ENCODE data around the gene ATP6V0A1.

- PRO-cap, 5 experiments: no peak in any of the 5 experiments
- RAMPAGE, long total RNA, 2 experiments: no peak in any of the 2 experiments
- RRBS: no CpG with 5 or more reads among the region's 2 CpGs
Observed at GRCh38 chr17:42381732-42382242, 6.5 kb downstream of the STAT3 start.

DNA sequence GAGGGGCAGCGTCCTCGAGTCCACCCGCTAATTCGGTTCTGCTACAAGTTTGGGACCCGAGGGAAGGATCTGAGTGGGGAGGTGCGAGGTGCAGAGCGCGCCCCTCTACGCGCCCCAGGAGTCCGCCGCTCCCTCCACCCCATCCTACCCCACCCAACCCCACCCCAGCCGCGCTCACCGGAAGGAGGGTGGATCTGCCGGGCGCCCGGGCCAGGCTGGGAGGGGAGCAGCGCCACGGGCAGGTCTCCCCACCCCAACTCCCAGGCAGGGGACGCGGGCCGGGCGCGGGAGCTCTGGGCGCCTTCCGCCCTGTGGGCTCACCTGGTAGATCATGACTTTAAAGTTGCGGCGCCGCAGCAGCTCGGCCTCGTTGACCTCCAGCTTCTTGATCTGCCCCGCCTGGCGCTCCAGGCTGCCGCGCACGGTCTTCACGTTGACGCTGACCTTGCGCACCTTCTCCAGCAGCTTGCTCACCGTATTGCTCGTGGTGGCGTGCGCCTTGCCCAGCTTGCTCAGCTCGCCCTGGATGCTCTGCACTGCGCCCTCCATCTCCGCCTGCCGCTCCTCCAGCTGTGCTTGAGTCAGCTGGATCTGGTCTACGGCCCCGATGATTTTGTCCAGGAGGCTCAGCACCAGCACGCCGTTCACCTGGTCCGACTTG lies 620 bp downstream of the CAVIN1 start:
- PRO-cap, 5 experiments: no peak in any of the 5 experiments
- RAMPAGE, long total RNA, 2 experiments: no peak in any of the 2 experiments
- RRBS: 5% methylated on average over 6 of the region's 53 CpGs

GRCh38 chr17:42458524-42459064 lies at the start of gene ATP6V0A1:
ATP6V0A1 (plus strand) TSS chr17:42458878.
- PRO-cap, 5 experiments: peak in 5 of 5 experiments; most common plus-strand start chr17:42458878 (in 2); most common minus-strand start chr17:42458773 (in 4)
- RAMPAGE, long total RNA, 2 experiments: start-site peak on the plus strand in 2 of 2 experiments, at chr17:42458877-42458936 at its widest, 361 to 2,500 reads per replicate
- RRBS: 5% methylated on average over 6 of the region's 36 CpGs

DNA sequence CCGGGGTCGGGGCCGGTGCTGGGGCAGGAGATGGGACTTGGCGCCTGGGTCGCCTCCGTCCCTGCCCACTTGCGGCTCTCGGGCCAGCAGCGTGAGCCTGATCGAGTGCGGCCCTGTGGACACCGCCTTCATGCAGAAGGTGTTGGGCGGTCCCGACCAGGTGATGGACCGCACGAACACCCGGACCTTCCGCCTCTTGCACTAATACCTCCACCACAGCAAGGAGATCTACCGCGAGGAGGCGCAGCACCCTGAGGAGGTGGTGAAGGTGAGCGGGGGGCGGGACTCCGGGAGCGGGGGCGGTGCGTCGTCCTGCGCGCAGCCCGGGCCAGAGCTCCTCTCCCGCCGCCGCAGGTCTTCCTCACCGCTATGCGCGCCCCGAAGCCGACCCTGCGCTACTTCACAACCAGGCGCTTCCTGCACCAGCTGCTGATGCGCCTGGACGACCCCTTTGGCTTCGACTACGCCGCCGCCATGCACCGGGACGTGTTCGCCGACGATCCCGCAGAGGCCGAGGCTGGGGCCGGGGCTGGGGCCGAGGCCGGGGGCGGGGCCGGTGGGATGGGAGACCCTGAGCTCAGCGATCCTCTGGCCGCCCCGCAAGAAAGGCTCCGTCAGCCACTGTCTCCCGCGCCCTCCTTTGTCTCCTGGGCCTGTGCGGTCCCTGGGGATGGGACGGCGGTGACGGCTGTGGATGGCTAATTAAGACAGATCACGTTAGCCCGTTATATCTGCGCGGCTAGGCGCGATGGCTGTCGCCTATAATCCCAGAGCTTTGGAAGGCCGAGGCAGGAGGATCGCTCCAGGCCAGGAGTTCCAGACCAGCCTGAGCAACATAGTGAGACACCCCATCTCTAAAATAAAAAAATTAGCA lies 4.4 kb upstream of the HSD17B1 start:
- PRO-cap, 5 experiments: peak in 4 of 5 experiments; most common plus-strand start position 252 of the sequence (in 3); most common minus-strand start position 68 of the sequence (in 1)
- RAMPAGE, long total RNA, 2 experiments: no peak in any of the 2 experiments
- RRBS: 10% methylated on average over 19 of the region's 78 CpGs

DNA sequence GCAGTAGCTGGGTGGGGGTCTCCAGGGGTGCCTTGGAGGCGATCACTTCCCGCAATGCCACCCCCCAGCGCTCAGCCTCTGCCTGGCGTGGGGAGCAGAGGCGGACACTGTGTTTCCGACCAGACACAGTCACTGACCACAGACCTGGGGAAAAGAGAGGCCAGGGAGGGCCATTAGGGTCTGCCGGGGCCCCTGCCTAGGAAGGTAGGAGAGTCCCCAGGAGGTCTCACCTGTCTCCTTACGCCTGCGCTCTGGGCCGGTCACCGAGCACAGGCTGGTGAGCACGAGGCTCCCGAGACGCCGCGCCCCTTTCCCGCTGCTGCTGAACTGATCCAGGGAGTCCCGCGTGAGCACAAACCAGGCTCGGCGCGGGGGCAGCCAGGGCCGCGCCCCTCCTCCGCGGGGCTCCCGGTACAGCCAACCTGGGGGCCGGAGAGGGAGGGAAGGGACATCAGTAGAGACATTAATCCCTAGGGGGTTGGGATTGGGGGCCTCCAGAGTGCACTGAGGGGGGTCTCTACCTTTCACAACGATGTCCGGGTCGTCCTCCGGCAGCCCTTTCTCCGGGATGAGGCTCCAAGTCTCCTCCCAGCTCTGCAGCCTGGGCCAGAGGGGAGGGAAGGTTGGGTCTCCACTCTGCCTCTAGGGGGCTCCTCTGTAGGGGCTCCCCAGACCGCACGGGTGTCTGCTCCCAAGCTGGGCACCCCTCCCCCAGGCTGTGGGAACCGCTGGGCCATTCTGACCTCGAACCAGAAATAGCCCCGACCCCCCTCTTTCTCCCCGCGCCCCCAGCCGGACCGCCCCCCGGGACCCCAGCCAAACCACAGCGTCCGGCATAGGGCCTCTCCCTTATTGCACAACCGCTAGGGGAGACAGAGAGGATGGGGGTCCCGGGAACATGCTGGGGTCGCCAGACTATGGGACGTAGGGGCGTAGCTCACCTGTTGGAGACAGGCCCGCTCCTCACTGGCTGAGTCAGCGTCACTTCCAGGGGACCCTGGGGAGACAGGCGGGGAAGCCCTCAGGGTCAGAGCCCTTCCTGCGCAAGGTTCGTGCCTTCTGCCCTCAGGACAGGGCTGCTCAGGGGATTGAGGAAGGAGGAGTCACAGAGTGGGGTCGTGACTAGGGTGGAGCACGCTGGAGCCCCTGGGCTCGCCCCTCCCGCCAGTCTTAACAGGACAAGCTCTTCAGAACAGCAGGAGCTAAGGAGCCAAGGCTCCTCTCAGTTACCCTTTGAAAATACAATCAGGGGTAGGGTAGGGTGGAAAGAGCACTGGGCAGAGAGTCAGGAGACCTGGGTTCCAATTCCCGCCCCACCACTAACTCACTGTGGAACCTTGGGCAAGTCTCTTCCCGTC lies 2.9 kb downstream of the PLEKHH3 start:
- PRO-cap, 5 experiments: peak in 2 of 5 experiments; most common plus-strand start position 859 of the sequence (in 1)
- RAMPAGE, long total RNA, 2 experiments: no peak in any of the 2 experiments
- RRBS: 17% methylated on average over 7 of the region's 61 CpGs

- PRO-cap, 5 experiments: no peak in any of the 5 experiments
- RAMPAGE, long total RNA, 2 experiments: no peak in any of the 2 experiments
- RRBS: no CpG with 5 or more reads among the region's 5 CpGs
Observed at GRCh38 chr17:42749642-42750016, 4.8 kb upstream of the EZH1 start.

GRCh38 chr17:42781794-42782594 lies 1.6 kb downstream of the WNK4 start:
- PRO-cap, 5 experiments: no peak in any of the 5 experiments
- RAMPAGE, long total RNA, 2 experiments: no peak in any of the 2 experiments
- RRBS: 26% methylated on average over 4 of the region's 22 CpGs

DNA sequence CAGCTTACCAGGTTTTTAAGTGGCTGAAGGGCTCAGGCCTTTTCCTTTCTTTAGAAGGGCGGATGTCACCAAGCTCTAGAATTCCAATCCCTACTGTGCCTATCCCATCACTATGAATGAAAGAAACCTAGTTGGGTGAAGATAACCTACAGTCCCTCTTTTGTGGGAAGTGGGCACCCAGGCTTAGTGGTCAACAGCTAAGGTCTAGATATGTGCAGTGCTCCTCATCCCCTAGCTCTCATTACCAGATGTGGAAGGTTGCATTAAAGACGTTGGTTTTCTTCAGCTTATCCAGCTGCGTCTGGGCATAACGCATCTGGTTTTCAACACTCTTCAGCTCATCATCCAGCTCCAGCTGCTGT lies 8.4 kb downstream of the BECN1 start:
- PRO-cap, 5 experiments: no peak in any of the 5 experiments
- RAMPAGE, long total RNA, 2 experiments: no peak in any of the 2 experiments
- RRBS: no CpG with 5 or more reads among the region's 4 CpGs

- PRO-cap, 5 experiments: no peak in any of the 5 experiments
- RAMPAGE, long total RNA, 2 experiments: no peak in any of the 2 experiments
- RRBS: no CpG with 5 or more reads among the region's 7 CpGs
Observed at GRCh38 chr17:42893048-42893754, 7.4 kb upstream of the G6PC1 start.

- PRO-cap, 5 experiments: no peak in any of the 5 experiments
- RAMPAGE, long total RNA, 2 experiments: no peak in any of the 2 experiments
- RRBS: no CpG with 5 or more reads among the region's 8 CpGs
Observed at GRCh38 chr17:43018477-43019054, 3.6 kb downstream of the VAT1 start.

GRCh38 chr17:43020058-43020587 lies 2.1 kb downstream of the VAT1 start:
- PRO-cap, 5 experiments: no peak in any of the 5 experiments
- RAMPAGE, long total RNA, 2 experiments: no peak in any of the 2 experiments
- RRBS: no CpG with 5 or more reads among the region's 5 CpGs

DNA sequence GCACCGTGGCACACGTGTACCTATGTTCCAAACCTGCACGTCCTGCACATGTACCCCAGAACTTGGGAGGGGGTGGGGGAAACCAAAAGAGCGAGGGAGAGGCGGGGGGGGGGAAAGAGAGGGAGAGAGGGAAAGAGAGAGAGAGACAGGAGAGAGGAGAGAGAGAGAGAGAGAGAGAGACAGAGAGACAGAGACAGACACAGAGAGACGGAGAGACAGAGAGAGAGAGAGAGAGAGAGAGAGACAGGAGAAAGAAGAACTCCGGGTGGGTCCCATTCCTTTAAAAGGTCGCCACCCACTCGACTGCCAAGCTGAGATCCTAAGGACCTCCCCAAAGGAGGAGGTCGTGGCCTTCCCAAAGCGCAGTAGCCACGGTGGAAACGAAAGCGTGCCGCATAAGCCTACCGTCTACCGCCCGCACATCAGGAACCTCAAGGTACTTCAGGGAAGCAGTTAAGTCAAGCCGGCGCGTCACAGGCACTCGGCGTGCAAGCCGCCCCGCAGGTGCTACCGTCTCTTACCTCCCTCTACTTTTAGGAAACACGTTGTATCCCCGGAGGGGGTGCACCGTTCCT lies 44.2 kb upstream of the CCDC200 start:
- PRO-cap, 5 experiments: no peak in any of the 5 experiments
- RAMPAGE, long total RNA, 2 experiments: no peak in any of the 2 experiments
- RRBS: no CpG with 5 or more reads among the region's 29 CpGs

- PRO-cap, 5 experiments: no peak in any of the 5 experiments
- RAMPAGE, long total RNA, 2 experiments: no peak in any of the 2 experiments
- RRBS: no CpG with 5 or more reads among the region's 11 CpGs
Observed at GRCh38 chr17:43393927-43394476, 4.8 kb upstream of the ARL4D start.

DNA sequence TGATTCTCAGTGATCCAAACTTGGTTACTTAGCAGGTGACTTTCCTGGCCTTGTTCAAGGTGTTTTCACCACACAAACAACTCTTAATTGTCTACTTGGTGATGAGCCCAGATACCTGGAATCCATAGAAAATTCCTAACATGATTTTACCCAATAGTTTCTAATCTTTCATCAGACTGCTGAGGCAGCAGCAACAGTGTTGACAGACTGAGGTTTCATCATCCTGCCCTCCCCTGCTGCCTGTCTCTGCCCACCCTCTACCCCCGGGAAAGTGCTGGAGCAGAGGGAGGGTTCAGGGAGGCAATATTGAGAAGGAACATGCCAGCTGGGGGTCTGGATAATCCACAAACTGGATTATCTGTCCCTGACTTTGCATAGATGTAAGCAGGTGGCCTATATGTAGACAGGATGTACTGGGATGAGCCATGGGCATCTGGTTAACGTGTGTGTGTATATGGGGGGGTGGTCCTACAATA lies 10.9 kb downstream of the ARL4D start:
- PRO-cap, 5 experiments: peak in 1 of 5 experiments; most common plus-strand start position 287 of the sequence (in 1)
- RAMPAGE, long total RNA, 2 experiments: no peak in any of the 2 experiments
- RRBS: no CpG with 5 or more reads among the region's 2 CpGs

DNA sequence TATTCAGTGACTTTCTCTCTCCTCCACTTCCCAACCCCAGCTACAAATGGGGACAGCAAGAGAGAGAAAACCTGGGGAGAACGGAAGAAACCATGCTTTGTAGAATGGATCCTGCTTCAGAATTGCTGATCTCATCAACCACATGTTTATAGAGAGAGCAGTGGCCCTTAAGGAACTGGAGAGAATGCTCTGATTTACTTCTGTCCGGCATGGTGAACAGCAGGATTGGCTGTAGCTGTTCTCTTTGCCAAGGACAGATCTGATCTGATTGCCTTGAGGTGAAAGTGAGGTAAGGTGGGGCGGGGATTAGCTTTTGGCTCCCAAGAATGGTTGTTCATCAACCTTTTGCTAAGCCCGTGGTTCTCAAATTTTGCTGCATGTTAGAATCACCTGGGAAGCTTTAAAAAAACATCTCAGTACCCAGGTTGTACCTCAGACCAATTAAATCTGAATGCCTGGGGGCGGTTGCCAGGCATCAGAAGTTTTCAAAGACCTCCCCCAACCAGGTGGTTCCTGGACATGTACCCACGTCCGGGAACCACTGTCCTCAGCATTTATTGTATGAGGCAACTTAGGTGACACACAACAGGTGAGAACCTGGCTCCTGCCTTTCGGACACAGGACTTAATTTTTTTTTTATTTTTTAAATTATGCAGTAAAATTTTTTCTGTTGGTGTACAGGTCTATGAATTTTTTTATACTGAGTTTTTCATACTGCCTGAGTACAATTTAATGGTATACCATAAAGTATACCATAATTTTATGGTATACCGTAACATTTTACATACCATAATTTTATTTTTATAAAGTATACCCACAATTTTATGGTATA lies 38.9 kb upstream of the DHX8 start:
- PRO-cap, 5 experiments: peak in 5 of 5 experiments; most common plus-strand start position 557 of the sequence (in 2); most common minus-strand start position 246 of the sequence (in 4)
- RAMPAGE, long total RNA, 2 experiments: no peak in any of the 2 experiments
- RRBS: no CpG with 5 or more reads among the region's 9 CpGs

- PRO-cap, 5 experiments: peak in 2 of 5 experiments; most common minus-strand start chr17:43530821 (in 2)
- RAMPAGE, long total RNA, 2 experiments: no peak in any of the 2 experiments
- RRBS: 20% methylated on average over 8 of the region's 35 CpGs
Observed at GRCh38 chr17:43529834-43531356, 15.7 kb downstream of the ETV4 start.

DNA sequence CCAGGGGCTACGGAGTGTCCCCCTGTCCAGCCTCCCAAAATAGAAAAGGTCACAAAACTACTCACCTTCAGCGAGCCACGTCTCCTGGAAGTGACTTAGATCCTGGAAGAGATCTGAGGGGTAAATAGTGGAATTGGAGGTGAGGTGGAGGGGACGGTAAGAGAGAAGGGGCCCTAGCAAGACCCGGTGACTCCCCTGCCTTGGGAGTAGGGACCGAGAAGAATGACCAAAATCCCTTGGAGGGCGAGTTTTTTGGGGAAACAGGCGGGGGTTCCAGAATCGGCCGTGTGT lies 1.3 kb downstream of the ETV4 start:
- PRO-cap, 5 experiments: no peak in any of the 5 experiments
- RAMPAGE, long total RNA, 2 experiments: no peak in any of the 2 experiments
- RRBS: no CpG with 5 or more reads among the region's 10 CpGs

DNA sequence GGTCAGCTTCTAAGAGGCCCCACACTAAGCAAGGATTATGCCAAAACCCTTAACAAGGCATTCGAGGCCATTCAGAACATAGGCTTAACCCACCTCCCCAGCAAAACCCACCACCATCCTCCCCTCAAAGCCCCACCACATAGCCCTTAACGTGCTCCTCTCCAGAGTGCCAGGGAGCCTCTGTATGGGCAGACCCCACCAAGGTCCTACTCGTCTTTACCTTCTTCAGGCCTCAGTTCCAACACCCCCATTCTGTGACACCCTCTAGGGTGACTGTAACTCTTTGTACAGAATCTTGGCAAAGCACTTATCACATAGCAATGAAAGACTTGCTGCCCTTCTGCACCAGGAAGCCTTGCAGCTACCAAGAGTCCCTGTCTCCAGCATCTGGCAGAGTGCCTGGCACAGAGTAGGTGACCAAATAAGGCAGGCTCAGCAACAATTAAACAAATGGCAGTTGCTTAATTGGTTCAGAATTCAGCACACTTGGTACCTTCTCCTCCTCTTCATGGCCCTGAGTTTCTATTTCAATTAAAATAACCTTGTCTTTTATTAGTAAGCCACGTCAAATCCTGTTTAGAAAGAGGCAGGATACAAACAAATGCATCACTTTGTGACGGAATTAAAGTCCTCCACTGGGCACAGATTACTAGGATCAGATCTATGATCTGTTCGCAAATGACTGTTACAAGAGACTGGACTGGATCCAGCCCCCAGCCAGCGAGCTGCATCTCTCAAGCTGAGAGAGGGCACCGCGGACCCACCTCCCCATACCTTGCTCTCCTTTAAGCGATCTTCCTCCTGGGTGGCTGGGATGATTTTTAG lies 9.6 kb downstream of the MPP3 start:
- PRO-cap, 5 experiments: no peak in any of the 5 experiments
- RAMPAGE, long total RNA, 2 experiments: no peak in any of the 2 experiments
- RRBS: no CpG with 5 or more reads among the region's 10 CpGs

DNA sequence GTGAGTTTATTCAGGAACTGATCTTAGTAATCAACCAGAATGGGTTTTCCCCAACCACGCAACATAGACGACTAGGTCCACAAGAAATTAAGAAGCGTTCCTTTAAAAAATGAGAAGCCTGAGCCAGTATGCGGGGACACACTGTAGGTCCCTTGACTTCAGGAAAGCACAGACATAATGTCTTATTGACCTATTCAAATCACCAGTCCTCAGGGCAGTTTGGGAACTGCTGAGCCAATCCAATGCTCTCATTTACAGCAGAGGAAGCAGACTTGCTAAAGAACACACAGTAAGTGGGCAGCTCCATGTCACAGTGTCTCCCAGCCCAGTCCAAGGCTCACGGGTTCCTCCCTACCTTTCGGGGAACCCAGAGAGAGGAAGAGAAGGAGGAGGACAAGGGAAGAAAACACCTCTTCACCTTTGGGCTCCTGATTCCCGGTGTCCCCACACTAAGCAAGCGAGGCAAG lies 2.2 kb downstream of the MPP3 start:
- PRO-cap, 5 experiments: no peak in any of the 5 experiments
- RAMPAGE, long total RNA, 2 experiments: no peak in any of the 2 experiments
- RRBS: no CpG with 5 or more reads among the region's 8 CpGs

DNA sequence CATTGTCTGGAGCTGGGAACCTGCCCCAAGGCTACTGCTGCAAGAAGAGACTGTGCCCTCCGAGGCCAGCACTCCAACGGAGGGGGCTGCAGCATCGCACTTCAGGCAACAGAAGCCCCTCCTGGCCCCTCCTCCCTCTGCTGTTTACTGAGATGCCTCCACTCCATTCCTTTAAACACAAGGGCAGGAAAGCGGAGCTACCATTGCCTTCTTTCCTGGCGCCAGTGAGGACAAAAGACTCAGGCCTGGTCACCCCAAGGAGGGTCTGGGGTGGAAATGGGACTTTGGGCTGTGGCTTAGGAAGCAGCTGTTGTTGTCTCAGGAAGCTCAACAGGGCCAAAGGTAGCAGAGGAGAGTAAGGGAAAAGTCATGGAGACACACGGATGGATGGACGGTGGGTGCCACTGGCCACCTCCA lies 10.9 kb downstream of the CD300LG start:
- PRO-cap, 5 experiments: no peak in any of the 5 experiments
- RAMPAGE, long total RNA, 2 experiments: no peak in any of the 2 experiments
- RRBS: no CpG with 5 or more reads among the region's 7 CpGs